Rectum (tissue), 1 donor: ENCODE measurements around the genes FCHO2 and ANKRD31.

DNA sequence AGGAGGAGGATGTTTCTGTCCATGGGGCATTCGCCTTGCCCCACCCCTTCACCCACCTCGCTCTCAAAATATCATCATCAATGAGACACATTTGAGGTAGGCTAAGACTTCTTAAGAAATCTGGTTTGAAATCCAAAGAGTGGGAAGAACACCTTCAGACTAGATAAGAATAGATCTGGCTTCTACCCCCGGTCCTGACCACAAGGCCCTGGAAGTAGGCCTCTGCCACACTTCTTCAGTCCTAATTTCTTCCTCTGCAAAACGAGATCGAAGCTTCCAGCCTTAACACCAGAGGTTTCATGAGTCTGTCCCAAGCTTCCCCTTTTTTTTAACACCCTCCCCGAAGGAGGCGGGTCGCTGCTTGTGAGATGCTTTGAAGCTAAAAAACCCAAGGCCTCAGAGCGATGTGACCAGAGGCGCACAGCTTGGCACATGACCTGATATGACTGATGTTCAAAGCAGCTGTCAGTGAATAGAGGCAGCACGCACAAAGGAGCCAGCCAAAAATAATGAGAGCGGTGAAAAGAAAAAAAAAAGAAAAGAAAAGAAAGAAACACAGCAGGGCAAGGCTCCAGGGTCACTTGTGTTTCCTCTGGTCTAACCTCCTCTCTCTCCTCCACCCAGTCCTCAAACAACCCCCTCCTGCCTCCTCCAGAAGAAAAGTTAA, 10.7 kb upstream of the ZNF366 start:
- PRO-cap, result no peak

GRCh38 chr5:72815859-72816064, 699 bp upstream of the TNPO1 start:
- PRO-cap, result no peak

DNA sequence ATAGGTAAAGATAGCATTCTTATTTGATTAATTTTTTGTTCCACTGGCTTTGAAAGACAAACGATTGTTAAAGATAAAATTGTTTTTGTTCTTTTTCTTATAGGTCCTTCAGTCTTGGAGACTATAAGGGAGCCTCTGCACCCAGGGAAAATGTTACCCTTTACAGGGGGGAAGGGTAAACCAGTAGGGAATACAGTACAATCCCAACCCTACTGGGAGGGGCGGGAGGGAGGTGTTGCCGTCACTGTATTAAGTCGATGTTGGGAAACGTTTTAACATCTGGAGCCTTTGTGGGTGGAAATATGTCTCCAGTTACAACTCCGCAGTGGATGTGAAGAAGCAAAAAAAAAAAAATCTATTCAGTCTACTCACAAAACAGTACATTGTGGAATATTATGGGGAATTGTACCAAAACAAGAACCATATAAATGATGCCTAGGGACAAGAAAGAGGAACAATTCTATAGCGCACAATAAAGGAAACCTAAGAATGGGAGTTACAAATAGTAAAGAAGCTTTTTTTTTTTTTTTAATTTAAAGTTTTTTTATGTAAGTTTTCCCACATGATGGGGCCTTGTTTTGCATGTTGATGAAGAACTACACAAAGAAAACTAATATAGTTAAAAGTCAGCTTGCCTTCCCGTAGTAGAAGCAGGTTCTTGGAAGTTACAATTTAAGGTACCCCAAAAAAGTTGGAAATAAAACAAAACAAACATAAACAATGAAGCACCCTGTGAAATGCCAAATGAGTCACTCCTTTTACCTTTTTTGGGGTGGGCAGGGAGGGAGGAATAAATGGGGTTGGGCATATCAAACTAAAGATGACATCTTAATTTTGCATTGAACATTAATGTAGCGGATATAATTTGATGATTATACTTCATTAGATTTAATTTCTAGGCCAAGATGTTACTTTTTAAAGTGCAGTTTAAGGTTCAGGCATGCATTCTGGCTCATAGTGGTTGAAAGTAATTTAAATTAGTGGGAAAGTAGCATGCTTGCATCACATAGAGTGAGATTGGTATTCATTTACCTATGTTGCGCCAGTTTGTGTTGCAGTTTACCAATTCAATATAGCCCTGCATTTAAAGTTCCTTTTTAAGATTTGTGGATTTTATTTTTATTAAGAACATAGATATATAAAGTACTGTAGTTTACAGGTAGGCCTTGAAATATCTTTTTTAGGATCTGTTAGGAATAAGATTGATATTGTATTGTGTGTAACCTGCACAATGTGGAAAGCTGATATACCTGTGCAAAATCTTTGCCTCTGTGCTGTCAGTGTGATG, 46.8 kb upstream of the FCHO2 start:
- PRO-cap, result no peak

DNA sequence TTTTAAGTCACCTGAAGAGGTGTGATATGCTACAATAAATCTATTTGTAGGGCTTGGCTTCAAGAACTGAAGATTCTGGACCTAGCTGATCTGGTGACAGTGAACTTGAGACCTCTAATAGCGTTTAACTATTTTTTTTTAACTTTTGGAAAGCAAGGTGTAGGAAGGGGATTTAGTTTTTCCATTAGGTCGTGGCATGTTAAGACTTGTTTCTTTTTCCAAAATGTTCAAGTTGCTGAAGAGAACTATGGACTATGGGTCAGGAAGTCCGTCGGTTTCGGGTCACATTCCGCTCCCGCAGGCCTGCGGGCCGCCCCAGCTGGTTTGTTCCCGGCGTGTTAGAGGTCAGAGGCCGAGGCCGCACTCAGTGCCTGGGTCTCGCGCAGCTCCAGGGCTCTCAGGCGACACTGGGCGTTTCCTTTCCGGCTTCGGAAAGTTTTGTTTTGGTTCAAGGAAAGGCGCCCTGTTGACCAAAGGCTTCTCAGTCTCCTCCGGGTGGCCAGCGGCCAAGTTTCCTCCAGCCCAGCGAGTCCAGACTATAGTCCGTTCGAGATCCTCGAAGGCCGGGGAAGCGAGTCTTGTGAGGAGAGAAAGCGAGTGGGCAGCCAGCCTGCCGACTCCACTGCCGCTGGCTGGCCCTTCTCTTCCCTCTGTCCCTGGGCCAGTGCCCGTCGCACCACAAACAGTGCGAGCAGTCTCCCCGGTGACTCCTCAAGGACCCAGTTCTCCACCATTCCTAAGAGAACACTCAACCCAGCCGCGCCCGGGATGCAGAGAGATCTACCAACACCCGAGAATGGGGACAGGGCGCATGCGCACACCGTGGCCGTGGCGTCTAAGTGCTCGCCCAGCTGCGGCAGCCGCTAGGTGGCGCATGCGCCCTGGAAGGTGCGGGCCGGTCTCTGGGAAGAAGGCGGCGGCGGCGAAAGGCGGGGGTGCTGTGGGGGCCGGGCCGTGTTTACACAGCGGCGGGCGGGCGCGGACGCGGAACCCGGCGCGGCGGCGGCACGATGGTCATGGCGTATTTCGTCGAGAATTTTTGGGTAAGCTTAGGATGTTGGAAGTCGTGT, at the start of gene FCHO2:
Gene FCHO2, plus strand, starts transcription at position 955 of the 1,070 bp plus-strand sequence.
- PRO-cap, result bidirectional peak, plus-strand start at position 441 of the sequence, minus-strand start at position 409 of the sequence; bidirectional peak, plus-strand start at position 965 of the sequence, minus-strand start at position 798 of the sequence

- PRO-cap, result no peak
Measured at GRCh38 chr5:73188933-73189395, 16.0 kb downstream of the TMEM174 start.

DNA sequence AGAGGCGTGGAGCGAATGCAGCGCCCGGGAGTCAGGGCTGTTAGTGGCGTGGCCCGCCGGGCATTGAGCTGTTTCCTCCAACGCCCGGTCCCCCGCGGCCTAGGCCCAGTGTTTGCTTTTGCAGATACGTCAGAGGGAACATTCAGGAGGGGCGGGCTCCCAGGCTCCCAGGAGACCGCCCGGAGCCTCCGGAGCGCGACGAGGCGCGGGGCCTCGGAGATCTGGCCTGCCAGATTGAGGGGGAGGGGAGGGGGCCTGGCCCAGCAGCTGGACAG, 130.2 kb downstream of the TMEM174 start:
- PRO-cap, result bidirectional peak, plus-strand start at position 195 of the sequence, minus-strand start at position 65 of the sequence

DNA sequence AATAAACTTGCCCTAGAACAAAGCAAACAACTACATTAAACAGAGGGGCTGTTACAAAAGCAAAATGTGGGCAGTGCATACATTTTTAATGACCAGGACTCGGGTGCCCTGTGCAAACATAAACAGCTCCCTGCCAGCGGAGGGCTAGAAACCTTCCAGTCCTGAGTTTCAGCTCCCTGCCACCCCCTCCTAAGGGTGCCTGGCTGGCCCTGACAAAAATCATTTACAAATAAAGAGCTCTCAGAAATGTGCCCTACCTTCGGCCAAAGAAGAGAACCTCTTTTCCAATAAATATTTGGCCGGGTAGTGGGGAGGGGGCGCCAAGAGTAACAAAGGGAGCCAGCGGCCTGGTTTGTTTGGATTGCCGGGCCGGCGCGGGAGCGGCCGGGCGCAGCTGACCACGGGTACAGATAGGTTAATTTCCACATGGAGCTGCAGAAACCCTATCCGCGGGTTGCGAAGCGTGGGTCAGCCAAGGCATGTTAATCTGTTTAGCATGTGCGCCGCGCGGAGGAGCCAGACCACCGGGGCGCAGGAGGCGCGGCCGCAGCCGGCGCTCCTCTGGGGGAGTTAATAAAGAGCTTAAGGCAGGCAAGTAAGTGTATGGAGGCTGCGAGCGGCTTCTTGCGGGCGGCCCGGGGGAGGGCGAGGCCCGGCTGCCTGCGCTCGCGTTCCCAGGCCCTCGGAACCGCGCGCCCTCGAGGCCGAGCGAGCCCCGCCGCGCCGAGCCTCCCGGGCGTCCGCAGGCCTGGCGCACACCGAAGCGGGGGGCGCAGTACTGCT, 29.3 kb downstream of the FOXD1 start:
- PRO-cap, result no peak

GRCh38 chr5:73564473-73564656, 1.1 kb downstream of the ANKRA2 start:
- PRO-cap, result no peak

- PRO-cap, result bidirectional peak, plus-strand start at chr5:73626679, minus-strand start at chr5:73626515
Measured at GRCh38 chr5:73626324-73626942, 437 bp downstream of the ARHGEF28 start.

- PRO-cap, result no peak
Measured at GRCh38 chr5:73728454-73728987, 102.5 kb downstream of the ARHGEF28 start.

GRCh38 chr5:73900778-73901469, 274.9 kb downstream of the ARHGEF28 start:
- PRO-cap, result no peak

DNA sequence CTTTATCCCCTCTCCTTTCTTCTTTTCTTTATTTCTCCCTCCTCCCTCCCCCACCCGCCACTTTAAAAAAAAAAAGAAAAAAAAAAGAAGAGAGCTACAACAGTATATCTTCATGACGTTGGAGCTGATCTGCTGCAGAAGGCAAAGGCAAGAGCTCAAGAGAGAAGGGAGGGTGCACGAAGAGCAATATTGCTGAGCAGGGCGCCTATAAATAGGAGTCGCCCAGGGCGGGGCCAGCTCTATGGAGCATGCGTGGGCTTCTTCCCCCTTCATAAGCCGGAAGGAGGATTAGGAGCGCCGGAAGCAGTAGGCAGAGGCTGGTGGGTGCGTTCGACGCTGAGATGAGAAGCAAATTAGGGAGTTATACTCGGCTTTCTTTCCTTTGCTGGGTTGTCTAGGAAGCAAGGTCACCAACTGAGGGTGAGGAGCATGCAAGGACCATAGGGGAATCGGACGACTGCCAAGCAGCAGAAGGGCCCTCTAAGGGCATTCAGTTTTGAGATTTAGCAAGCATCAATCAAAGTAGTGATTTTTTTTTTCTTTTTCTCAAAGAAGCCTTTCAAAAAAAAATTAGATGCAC, 496.8 kb downstream of the ENC1 start:
- PRO-cap, result no peak

DNA sequence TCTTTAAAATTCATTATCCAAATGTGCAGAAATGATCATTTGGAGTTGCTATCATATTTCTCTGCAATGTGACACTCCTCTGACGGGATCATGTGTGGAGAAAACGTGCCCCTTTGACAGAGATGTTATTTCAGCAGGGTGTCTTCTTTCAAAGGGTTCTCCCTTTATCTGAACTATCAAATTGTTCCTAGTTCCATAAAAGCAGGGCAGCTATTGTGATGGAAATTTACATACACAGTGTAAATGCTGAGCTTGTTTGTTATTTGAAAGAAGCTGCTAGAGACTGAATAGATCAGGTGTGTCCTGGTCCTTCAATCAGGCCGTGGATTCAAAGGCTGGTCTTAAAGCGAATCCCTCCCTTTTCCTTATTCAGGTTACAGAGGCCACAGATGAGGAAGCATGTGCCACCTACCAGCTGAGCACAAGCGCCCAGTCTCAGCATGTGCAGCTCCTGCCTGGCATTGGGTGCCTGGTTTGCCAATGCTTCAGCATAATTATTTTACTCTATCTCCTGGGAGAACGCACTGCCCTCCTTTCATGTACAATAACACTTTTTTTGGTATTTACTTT, 433.8 kb downstream of the ENC1 start:
- PRO-cap, result no peak

DNA sequence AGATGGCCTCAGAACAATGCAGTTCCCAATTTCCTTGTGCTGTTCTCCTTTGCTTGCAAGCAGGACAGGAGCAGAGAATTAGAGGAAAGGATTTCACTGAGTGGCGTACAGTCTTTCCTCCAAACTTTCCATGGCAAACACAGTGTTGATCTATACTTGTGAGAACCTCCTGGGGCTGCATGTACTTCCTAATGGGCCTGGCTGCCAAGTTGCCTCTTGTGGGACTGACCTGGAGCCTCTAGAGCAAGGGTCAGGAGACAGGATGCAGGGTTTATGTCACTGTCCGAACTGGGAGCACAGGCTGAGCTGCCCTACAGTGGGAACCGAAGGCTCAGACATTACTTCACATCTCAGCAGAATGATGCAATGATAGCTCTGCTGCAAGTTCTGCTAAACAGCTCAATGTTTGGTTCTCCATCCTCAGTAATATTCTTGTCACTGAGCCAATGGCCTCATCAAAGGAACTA, 102.3 kb downstream of the ENC1 start:
- PRO-cap, result no peak

GRCh38 chr5:74579030-74579667, 61.4 kb downstream of the ENC1 start:
- PRO-cap, result no peak

GRCh38 chr5:74628813-74629596, 11.5 kb downstream of the ENC1 start:
- PRO-cap, result no peak

DNA sequence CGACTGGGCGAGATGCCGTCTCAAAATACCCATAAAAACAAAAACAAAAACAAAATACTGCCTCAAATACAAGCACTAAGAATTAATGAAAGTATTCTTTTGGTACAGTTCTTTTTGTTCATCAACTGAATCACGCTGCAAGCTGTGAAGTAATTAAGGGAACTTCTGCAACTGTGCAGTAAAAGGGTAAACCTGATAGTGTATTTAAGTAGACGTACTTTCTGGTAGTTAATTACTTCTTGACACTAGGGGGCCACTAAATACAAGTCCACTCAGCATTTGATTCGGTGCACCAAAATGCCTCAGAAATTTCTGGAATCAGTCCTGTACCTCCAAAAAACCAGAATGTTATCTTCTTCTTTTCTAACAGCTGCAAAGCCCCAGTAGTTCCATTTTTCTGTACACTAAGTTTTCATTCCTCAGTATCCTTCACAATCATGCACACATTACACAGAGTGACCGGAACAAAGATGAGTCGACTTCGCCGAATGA, 589 bp downstream of the GFM2 start:
- PRO-cap, result no peak

DNA sequence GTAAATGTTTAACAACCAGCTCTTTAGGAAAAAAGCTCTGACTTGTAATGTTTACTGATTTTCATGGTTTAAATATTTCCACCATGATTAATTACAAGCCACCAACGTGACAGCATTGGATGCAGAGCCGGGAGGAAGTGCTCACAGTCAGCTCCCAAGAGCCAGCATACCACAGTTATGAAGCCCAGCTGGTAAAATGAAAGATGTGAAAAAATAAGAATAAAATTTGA, 83.0 kb upstream of the FAM169A start:
- PRO-cap, result no peak

GRCh38 chr5:75162447-75162750, 74.3 kb downstream of the ANKRD31 start:
- PRO-cap, result no peak

GRCh38 chr5:75236347-75237509, at the start of gene ANKRD31:
TSS of gene ANKRD31 (minus strand) at chr5:75236878.
- PRO-cap, result bidirectional peak, plus-strand start at chr5:75237077, minus-strand start at chr5:75236906